Placental pericyte (primary cell): Measurements from ENCODE around the gene PRKAR1B.

DNA sequence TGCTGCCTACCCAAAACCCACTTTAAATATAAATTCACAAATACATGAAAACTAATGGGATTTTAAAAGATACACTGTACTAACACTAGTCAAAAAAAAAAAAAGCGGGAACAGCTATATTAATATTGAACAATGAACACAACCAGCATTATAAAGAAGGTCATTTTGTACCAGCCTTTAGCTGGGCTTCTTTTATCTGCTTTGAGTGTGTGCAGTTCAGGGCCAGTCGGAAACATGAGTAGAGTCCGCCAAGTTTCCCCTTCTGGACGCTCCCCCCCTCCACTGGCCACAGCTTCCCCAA is 77.3 kb upstream of the FAM20C start:
- CAGE, long polyA plus RNA, result no peak

GRCh38 chr7:153695-154311 is 38.6 kb upstream of the FAM20C start:
- CAGE, long polyA plus RNA, result no peak

DNA sequence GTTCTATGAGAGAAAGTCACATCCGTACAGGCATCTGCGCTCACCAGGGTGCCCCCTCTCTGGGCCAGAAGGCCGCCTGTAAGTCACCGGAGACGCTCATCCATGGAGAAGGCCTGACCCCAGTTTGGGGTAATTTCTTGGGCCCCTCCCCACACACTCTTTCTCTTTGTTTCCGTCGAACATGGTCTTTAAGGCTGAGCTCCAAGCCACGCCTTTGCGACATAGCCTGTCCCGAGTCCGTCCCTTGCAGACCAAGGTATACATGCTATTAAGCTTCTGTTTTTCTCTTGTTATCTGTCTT is 4.3 kb upstream of the FAM20C start:
- CAGE, long polyA plus RNA, result no peak

DNA sequence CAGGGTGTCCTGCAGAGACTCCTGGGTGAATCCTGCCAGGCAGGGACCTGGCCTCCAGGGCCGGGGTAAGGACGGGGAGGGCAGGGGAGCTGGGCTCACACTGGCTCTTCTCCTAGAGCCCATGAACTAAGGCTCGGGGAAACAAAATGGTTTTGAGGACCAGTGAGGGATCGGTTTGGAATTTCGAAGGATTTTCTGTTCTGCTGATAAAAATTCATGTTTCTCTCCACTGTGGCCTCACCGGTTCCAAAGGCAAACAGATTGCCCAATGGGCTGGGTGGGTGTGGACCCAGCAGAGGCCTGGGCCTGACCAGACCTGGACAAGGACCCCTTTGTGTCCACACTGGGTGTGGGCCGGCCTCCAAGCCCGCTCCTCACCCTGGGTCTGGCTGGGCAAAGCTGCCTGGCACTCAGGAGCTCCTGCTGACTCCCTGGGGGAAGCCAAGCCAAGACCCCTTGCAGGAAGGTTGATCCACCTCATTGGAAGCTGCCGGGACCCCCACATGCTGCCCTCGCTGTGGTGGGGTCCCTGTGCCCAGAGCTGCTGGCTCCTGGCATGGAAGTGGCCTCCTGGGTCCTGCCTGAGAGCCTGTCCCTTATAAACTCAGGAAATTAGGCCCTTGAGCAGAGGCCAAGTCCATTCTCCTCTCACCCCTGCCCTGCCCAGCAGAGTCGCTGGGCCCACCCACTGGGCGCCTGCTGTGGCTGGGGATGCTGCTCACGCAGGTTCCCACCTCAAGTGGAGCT is 27.5 kb downstream of the FAM20C start:
- CAGE, long polyA plus RNA, result no peak

DNA sequence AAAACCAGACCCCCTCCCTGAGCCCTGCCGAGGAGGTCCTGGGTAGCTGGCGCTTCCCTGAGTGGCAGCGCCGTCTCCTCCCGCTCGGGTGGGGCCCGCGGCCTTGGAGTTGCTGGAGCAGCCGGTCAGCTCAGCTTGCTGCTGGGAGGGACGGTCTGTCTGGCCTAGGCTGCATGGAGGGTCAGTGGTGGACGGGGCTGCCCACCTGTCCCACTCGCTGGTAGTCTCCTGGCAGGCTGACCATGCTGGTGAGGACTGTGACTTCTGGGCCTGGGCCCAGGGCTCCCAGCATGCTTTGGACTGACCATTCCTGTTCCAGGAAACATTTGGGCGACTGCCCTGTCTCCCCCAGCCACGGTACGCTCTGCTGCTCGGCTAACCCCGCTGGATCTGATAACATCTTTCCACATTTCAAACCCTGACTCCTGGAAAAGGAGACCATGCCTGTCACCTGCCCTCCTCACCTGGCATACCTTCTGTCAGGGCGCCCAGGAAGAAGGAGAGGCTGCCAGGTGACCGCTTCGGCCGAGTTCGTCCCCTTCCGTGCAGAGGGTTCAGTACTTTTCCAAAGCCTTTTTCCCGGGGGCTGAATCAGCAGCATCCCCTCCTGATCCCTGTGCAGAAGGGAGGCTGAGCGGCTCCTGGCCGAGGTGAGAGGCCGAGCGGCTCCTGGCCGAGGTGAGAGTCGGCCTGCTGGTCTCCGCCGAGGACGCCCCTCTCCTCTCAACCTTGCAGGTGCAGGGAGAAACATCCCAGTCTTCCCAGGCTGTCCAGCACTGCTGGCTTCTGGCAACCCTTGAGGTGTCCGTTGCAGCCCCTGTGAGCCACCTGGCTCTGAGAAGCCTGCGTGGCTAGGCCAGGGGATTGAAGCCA is 43.4 kb downstream of the FAM20C start:
- CAGE, long polyA plus RNA, result no peak

DNA sequence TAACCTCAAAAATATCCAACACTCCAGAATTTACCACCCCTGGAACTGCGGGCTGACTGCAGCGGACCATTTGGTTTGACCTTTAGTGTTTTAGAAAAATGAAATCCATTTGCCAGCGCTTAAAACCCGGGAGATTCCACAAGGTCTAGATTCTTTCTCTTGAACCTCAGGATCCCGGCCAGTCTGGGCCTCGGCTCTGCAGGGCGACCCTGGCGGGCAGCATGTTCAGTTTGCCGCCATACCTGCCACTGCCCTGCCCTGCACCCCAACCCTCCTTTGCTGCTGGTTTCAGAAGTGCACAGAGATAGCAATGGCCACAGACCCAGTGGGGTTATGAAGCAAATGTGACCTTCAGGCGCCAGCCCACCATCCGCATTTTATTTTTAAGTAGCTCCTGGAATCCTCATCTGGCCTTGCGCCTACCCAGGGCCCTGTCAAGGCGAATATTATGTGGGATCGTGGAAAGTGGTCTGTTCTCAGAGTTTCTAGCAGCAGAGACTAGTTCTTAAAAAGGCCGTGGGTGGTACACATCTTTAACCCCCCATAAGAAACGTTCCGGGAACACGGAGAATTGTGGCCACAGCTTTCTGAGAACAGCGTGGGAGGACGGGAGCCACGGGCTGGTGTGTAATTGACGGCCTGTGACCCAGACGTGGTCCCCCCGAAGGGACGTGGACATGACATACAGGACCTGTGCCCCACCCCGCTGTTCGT is 45.5 kb upstream of the FOXL3 start:
- CAGE, long polyA plus RNA, result no peak

GRCh38 chr7:266150-266572 is 23.8 kb upstream of the FOXL3 start:
- CAGE, long polyA plus RNA, result no peak

DNA sequence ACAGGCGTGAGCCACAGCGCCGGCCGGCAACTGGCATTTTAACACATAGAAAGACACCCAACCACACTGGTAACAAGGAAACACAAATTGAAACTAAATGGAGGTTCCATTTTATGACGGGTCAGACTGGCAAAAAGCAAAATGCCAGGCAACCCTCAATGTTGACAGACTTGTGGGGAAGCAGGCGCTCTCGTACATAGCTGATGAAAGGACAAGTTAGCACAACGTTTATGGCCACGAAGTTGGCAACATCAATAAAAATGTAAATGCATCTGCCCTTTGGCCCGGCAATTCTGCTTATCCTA is 39.7 kb downstream of the FOXL3 start:
- CAGE, long polyA plus RNA, result no peak

GRCh38 chr7:369709-370869 is 80.1 kb downstream of the FOXL3 start:
- CAGE, long polyA plus RNA, result no peak

DNA sequence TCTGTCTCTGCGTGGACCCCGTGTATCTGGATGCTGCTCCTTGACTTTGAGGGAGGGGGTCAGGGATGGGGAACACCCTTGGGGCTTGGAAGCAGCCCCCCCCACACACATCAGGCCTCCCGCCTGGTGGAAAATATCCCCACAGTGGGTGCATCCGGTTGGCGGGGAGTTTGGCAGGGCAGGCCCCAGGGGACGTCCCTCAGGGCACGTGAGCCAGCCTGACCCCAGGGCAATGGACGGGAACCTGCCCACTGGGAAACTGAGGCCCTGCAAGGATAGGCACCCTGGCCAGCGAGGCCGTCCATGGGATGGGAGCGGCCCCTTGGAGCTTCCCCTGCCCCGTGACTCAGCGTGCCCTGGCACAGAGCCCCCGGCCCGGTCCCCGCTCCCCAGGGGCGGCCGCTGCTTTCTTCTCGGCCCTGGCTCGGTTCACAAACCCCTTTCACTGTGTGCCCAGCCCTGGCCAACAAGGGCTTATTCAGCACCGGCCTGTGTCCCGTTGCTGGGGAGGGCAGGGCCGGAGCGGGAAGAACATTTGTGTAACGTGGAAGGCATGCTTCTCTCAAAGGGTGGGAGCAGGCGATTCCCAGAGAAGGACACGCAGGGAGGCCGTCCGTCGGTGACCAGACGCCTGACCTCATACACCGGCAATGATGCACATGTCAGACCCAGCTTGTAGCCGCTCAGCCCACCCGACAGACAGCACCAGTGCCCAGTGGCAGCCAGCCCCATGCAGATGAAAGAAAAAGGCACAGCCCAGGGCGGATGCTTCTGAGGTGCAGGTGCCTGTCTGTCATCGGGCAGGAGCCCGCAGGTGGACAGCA is 94.6 kb downstream of the PDGFA start:
- CAGE, long polyA plus RNA, result no peak

DNA sequence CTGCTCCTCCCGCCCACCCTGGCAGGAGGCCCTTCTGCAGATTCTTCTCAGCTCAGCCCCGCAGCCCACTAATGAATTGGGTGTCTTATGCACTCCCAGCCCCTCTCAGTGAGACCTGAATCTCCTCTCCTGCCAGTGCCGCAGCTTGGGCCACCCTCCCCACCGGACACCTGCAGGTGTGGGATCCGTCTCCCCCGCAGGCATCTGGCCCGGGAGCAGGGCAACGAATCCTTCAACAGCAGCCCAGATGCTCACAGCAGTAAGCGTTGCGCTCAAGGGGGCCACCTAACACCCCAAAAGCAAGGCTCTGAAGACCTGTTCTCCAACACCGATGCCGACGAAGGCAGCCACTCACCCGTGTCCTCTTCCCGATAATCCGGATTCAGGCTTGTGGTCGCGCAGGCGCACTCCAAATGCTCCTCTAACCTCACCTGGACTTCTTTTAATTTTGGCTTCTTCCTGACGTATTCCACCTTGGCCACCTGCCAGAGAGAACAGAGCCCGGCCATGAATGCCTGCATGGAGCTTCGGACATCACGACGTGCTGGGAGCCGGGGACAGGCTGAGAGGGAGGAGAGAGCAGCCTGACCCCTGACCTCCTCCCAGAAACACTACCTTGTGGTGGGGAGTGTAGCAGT is 18.8 kb downstream of the PDGFA start:
- CAGE, long polyA plus RNA, result no peak

DNA sequence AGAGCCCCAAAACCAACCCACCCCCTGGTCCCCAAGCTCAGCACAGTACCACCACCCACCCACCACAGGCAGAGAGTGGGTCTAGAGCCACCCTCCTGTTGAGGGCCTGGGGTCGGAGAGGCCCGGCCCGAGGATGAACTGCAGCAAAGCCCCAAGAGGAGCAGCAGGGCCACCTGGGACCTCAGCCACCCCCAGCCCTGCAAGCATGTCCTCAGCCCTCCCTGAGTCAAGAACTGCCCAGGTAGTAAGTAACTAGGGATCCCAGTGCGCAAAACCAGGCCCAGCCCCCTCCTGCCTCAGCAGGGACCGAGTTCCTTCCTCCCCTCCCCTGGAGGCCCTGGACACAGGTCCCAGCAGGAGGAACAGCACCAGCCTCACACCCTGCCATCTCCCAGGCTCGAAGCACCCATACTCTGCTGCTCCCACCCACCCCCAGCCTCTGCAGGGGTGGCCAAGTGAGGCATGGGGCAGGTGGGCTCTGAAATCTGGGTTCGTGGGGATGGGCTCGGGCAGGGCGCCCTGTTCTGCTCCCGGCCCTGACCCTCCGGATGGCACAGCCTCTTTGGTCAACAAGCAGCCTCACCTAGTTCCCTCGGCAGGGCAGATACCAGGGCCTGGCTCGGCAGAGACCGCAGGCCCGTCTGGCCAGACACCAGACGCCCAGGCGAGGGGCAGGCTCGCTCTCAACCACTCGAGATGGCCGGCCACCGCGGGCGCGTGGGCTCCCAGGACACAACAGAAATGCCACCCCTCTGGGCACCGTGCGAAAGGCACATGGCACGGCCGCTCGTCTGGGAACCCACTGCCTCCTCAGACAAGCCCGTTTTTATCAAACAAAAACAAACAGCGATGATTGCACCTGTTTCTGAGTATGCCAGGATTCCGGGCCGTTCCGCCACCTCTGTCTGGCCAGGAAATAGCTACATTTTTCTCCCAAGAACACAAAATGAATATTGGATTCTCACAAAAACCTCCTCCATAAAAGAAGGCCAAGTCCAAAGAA is 15.2 kb downstream of the PDGFA start:
- CAGE, long polyA plus RNA, result no peak

- CAGE, long polyA plus RNA, result no peak
Observed at GRCh38 chr7:587702-588429, 68.2 kb upstream of the PDGFA start.

- CAGE, long polyA plus RNA, result no peak
Observed at GRCh38 chr7:726835-727995, at the start of gene PRKAR1B. PRKAR1B (minus strand) TSS chr7:727281.

DNA sequence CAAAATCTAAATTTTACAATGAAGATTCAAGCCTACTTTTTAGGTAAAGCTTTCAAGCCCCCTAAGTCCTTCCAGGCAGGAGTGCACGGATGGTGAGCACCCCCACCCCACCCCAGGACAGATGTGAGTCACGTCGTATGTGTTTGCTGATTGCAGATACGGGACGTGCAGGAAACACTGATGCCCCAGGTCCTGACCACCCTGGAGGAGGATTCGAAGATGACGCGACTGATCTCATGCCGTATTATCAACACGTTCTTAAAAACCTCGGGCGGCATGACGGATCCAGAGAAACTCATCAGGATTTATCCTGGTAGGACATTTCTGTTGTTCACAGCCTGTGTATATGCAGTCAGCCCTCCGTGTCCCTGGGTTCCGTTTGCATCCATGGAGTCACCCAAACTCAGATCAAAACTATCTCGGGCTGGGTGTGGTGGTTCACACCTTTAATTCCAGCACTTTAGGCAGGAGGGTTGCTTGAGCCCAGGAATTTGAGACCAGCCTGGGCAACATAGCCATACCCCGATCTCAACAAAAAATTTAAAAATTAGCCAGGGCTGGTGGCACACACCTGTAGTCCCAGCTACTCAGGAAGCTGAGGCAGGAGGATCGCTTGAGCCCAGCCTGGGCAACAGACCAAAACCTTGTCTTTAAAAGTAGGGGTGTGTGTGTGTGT is 47.9 kb upstream of the PRKAR1B start:
- CAGE, long polyA plus RNA, result no peak

GRCh38 chr7:866762-866923 is 9.7 kb upstream of the GET4 start:
- CAGE, long polyA plus RNA, result no peak

DNA sequence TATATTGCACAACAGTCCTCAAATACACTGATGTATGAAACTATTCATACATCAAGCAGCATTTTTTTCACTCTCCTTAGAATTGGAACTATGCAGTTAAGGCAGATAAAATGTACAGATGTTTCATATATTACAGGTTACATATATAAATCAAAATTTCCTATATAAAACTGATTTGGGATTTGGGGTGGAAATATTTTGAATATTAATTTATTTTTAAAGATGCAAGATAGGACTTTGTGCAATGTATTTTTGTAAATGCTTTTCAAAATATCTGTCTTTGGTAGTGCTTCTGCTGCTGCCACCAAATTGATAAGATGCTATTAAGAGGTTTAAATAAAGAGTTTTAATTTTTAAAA is 1.8 kb upstream of the GET4 start:
- CAGE, long polyA plus RNA, result no peak

GRCh38 chr7:875912-876409 is 393 bp upstream of the GET4 start:
- CAGE, long polyA plus RNA, result no peak

DNA sequence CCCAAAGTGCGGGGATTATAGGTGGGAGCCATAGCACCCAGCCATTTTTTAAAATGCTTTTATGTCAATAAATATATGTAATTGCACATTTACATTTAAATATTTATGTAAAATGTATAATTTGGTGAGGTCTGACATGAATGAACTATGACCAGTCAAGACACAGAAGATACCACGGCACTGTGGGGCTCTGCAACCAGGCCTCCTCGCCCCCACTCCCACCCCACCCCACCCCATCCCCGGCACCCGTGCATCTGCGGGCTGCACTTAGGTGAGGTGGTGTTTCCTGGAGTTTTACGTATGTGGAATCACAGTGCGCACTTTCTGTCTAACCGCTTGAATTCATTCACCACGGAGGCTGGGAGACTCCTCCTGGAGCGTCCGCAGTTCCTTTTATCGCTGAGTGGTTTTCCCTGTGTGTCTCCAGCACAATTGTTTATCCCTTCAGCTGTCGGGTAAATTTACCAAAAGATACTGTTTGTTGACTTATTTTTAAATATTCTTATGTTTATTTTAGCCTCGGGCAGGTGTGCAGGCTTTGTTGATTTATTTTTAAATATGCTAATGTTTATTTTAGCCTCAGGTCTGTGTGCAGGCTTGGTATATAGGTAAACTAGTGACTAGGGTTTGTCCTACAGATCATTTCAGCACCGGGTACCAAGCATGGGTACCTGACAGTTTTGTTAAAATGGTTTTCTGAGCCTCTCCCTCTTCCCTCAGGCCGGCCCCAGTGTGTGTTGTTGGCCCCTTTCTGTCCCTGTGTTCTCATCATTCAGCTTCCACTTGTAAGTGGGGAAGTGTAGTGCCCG is 5.0 kb downstream of the GET4 start:
- CAGE, long polyA plus RNA, result no peak

DNA sequence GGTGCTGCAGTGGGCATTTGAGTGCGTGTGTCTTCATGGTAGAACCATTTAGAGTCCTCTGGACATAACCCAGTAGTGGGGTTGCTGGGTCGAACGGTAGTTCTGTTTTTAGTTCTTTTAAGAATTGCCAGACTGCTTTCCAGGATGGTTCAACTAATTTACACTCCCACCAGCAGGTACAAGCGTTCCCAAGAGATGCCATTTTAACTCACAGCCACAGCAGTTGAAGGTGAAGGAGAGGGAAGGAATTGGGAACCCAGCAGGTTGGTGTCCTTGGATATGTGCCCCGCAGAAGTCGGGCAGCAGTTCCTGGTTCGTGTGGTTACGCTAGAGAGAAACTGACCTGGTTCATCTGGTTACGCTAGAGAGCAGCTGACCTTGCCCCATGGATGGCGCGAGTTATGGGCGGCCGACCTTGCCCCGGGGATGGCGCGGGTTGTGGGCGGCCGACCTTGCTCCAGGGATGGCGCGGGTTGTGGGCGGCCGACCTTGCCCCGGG is 5.8 kb downstream of the GET4 start:
- CAGE, long polyA plus RNA, result no peak